GM12878 (cell line): ENCODE measurements around the genes ROBO1, CHMP2B, OR5H1 and OR5K1.

DNA sequence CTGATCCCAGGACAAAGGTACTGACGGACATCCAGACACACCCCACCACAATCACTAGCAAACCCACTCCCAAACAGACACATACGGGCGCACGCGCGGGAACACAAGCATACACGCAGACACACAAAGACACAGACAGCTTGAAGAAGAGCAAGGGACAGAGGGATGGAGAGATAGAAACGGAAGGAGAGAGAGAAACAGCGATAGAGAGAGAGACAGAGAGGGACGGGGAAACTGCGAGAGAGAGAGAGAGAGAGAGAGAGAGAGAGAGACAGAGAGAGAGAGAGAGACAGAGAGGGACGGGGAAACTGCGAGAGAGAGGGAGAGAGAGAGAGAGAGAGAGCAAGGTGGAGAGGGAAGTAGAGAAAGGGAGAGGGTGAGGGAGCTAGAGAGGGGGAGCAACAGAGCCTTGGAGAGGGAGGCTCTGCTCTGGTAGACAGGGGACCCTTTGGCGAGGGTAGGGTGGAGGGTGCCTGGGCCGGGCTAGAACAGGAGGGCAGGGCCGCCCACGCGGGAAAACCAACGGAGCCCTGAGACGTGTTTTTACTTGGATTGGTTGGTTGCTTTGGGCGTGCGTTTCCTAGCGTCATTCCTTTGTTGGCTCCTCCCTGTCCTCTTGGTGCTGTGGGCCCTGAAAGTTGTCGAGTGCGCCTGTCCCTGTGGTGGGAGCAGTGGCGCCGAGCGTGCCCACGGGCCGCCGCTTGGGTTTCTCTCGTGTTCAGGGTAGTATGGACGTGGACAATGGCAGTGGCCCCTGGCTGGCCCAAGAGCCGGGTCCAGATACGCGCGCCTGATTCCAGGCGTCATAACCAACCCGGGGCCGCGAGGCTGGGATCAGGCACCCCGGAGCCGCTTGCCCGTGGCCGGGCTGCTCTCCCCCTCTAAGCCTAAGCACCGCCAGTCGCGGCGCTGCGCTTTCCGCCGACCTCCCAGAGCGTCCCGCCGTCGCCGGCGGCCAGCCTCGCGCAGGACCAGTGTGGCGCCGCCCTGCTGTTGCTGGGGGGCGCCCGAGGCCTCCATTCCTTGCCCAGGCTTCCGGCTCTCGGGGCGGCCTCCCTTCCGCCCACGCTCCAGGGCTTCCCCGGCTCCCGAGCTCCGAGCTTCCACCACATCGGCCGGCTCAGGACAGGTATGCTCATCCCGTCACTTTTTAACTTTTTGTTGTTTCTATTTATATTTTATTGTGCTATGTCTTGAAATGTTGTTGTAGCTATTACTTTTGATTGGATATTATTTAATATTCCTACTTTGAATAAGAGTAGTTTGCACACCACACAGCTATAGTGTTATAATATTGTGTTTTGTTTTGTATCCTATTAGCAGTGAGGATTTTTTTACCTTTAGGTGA lies 8.0 kb downstream of the FRG2C start:
- RAMPAGE, long total RNA, result no peak
- RRBS, 2 experiments, result 19 to 41% methylated on average over 14 of the region's 75 CpGs
CAGE:
- cytosol, long polyA minus RNA, result no peak
- cytosol, long polyA plus RNA, result no peak
- long polyA plus RNA, result no peak
- nucleolus, long total RNA, result no peak
- nucleus, long polyA plus RNA, result no peak
- nucleus, long total RNA, result no peak

DNA sequence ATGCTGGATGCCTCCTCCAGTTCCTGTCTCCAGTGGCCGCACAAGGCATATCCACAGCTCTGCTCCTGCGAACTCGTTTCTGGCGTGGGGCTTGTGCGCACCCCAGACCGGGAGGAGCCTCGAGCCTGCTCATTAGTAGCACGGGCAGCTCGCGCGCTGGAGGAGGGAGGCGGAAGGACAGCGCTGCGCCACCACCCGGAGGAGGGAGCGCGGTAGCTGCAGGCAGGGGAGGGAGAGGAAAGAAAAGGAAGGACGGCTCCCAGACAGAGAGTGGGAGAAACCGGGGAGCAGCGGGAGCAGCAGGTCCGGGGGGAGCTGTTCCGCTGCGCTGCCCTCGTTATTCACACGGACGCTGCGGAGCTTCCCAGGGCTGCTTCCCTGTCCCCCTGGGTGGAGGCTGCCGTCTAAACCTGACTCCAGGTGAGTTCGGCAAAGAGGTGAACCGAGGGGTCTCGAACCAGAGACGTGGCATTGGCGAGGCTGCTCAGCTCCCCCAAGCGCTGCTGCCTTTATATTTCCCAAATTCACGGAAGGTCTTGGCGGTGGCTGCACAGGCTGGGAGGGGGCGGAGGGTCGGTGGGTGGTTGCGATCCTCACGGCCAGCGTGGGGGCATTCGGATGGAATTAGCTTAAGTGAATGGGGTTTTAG lies 121.3 kb upstream of the ZNF717 start:
- RAMPAGE, long total RNA, result no peak
- RRBS, 2 experiments, result 28 to 44% methylated on average over 12 of the region's 42 CpGs
CAGE:
- cytosol, long polyA minus RNA, result no peak
- cytosol, long polyA plus RNA, result no peak
- long polyA plus RNA, result no peak
- nucleolus, long total RNA, result no peak
- nucleus, long polyA plus RNA, result no peak
- nucleus, long total RNA, result no peak

DNA sequence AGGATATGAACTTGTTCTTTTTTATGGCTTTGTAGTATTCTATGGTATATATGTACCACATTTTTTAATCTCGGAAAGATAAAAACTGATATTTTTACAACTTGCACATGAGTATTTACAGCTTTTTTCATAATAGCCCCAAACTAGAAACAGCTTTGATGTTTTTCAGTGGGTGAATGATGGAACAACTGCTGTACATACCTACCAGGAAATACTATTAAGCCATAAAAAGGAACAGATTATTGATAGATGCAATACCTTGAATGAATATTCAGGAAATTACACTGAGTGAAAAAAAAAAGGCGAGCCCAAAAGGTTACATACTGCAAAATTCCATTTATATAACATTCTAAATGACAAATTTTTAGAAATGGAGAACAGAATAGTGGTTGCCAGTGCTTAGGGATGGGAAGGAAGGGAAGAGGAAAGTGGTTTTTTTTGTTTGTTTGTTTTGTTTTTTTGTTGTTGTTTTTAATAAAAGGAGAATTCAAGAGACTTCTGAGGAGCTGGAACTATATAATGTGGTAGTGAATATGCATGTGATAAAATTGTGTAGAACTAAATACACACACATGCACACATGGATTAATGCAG lies 441.9 kb upstream of the ROBO2 start:
- RAMPAGE, long total RNA, result no peak
- RRBS, 2 experiments, result no CpG with 5 or more reads among the region's 2 CpGs
CAGE:
- cytosol, long polyA minus RNA, result no peak
- cytosol, long polyA plus RNA, result no peak
- long polyA plus RNA, result no peak
- nucleolus, long total RNA, result no peak
- nucleus, long polyA plus RNA, result no peak
- nucleus, long total RNA, result no peak

- RAMPAGE, long total RNA, result no peak
- RRBS, 2 experiments, result no CpG with 5 or more reads among the region's 38 CpGs
CAGE:
- cytosol, long polyA minus RNA, result no peak
- cytosol, long polyA plus RNA, result no peak
- long polyA plus RNA, result no peak
- nucleolus, long total RNA, result no peak
- nucleus, long polyA plus RNA, result no peak
- nucleus, long total RNA, result no peak
Observed at GRCh38 chr3:79767220-79768330, at the start of gene ROBO1. ROBO1 (minus strand) TSS chr3:79767998.

GRCh38 chr3:80770102-80770950 lies 991.1 kb downstream of the GBE1 start:
- RAMPAGE, long total RNA, result no peak
- RRBS, 2 experiments, result no CpG with 5 or more reads among the region's 61 CpGs
CAGE:
- cytosol, long polyA minus RNA, result no peak
- cytosol, long polyA plus RNA, result no peak
- long polyA plus RNA, result no peak
- nucleolus, long total RNA, result no peak
- nucleus, long polyA plus RNA, result no peak
- nucleus, long total RNA, result no peak

DNA sequence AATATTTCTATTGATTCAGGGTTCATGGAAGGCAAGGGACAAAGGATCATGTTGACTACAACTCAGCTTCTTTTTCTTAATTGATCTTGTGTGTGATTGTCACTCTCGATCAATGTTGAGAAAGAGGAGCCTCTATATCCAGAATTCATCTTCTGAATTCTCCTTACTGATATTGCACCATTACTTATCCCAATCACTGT lies 269.0 kb downstream of the VGLL3 start:
- RAMPAGE, long total RNA, result no peak
- RRBS, 2 experiments, result no CpG with 5 or more reads among the region's 1 CpG
CAGE:
- cytosol, long polyA minus RNA, result no peak
- cytosol, long polyA plus RNA, result no peak
- long polyA plus RNA, result no peak
- nucleolus, long total RNA, result no peak
- nucleus, long polyA plus RNA, result no peak
- nucleus, long total RNA, result no peak

DNA sequence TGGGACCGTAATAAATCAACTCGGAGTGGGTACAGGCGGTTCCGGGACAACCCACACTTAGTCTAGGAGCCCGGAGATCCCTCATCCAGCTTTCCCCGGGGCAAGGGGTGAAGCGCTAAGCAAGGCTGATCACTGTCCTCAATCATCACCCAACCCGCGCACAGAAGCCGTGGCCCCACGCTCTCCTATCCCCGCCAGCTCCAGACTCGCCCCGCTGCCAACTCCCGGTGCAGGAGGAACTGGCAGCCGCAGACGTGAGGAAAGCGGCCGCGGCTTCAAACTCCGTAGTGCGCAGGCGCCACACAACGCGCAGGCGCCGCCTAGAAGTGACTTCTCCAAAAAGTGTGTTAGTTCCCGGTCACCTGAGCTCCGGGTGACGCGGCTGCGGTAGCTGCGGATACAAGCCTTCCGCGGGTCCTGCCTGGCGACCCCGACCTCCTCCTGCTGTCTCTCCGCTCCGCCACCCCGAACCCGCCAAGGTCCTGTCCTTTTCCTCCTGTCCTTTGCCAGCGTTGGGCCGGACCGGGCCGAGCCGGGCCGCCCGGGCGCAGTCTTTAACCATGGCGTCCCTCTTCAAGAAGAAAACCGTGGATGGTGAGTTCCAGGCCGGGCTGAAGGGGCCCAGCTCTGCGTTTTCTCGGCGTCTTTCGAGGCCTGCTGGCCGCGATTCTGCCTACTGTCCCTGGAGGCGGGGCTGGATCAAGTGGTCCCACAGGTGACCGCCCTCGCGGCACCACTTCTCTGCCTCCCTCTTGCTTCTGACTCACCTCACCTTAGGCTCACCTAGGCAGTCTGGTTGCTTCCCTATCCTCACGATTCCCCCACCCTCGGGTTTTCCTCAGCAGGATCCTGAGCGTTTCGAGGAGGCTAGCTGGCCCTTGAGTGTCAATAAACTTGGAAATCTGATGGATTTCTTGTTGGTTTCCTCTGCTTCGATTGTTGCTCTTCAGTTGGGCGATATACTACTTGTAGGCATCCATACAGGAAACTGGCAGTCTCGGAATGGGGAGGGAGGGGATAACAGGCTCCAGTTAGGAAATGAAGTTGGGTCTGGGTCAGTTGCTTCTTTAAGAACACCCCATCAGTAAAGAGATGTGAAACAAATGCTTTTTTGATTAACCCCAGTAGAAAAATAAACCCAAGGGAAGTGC lies at the start of gene CHMP2B:
TSS of gene CHMP2B (plus strand) at position 347 of the 1,151 bp plus-strand sequence.
- RAMPAGE, long total RNA, result start-site peak on the plus strand centred at position 379 of the sequence, 69 bp wide, 394 and 721 reads in 2 replicates
- RRBS, 2 experiments, result under 1 to 4% methylated on average over 5 of the region's 69 CpGs
CAGE:
- cytosol, long polyA minus RNA, result start-site peak on the plus strand centred at position 348 of the sequence, 50 bp wide, 1,292 reads
- cytosol, long polyA plus RNA, result start-site peak on the plus strand centred at position 359 of the sequence, 76 bp wide, 1,531 and 1,406 reads in 2 replicates
- long polyA plus RNA, result start-site peak on the plus strand centred at position 349 of the sequence, 95 bp wide, 1,296 and 1,736 reads in 2 replicates
- nucleolus, long total RNA, result start-site peak on the plus strand centred at position 346 of the sequence, 9 bp wide, 160 reads
- nucleus, long polyA plus RNA, result start-site peak on the plus strand centred at position 349 of the sequence, 92 bp wide, 445 and 486 reads in 2 replicates
- nucleus, long total RNA, result no peak

DNA sequence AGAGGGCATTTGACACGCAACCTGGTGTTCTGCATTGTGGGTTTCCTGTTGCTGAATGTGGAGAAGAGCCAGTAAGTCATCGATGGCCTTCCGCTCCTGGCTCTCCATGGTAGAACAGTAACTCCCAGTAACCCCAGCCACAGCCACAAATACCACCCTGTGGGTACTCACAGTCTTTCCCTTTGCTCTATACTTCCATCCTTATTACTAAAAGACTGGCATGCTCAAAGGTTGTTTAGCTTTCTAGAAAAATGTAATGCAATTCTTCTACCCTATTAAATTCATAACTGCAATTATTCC lies 61.4 kb downstream of the CGGBP1 start:
- RAMPAGE, long total RNA, result no peak
- RRBS, 2 experiments, result no CpG with 5 or more reads among the region's 3 CpGs
CAGE:
- cytosol, long polyA minus RNA, result no peak
- cytosol, long polyA plus RNA, result no peak
- long polyA plus RNA, result no peak
- nucleolus, long total RNA, result no peak
- nucleus, long polyA plus RNA, result no peak
- nucleus, long total RNA, result no peak

- RAMPAGE, long total RNA, result no peak
- RRBS, 2 experiments, result no CpG with 5 or more reads among the region's 4 CpGs
CAGE:
- cytosol, long polyA minus RNA, result no peak
- cytosol, long polyA plus RNA, result no peak
- long polyA plus RNA, result no peak
- nucleolus, long total RNA, result no peak
- nucleus, long polyA plus RNA, result no peak
- nucleus, long total RNA, result no peak
Observed at GRCh38 chr3:88150451-88150700, 617 bp downstream of the C3orf38 start.

GRCh38 chr3:89114066-89115025 lies 6.9 kb downstream of the EPHA3 start:
- RAMPAGE, long total RNA, result no peak
- RRBS, 2 experiments, result 2 to 6% methylated on average over 15 of the region's 50 CpGs
CAGE:
- cytosol, long polyA minus RNA, result no peak
- cytosol, long polyA plus RNA, result no peak
- long polyA plus RNA, result no peak
- nucleolus, long total RNA, result no peak
- nucleus, long polyA plus RNA, result no peak
- nucleus, long total RNA, result no peak

DNA sequence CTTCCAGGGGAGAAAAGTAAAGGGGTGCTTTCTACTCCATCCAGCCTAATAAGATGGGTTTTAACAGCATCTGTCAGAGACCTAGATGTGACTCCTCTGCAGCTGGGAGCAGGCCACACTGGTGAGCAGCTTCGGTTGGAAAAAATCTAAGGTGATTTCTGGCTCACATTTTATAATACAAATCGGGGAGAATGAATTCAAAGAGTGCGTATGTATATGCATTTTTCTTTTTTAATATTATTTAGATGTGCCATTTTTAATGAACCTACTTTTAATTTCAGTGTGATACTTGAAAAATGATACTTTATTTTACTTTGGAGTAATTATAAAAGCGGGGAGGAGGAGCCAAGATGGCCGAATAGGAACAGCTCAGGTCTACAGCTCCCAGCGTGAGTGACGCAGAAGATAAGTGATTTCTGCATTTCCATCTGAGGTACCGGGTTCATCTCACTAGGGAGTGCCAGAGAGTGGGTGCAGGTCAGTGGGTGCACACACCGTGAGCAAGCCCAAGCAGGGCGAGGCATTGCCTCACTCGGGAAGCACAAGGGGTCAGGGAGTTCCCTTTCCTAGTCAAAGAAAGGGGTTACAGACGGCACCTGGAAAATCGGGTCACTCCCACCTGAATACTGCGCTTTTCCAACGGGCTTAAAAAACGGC lies 640.0 kb downstream of the EPHA3 start:
- RAMPAGE, long total RNA, result no peak
- RRBS, 2 experiments, result no CpG with 5 or more reads among the region's 16 CpGs
CAGE:
- cytosol, long polyA minus RNA, result no peak
- cytosol, long polyA plus RNA, result no peak
- long polyA plus RNA, result no peak
- nucleolus, long total RNA, result no peak
- nucleus, long polyA plus RNA, result no peak
- nucleus, long total RNA, result no peak

- RAMPAGE, long total RNA, result no peak
- RRBS, 2 experiments, result no CpG with 5 or more reads among the region's 1 CpG
CAGE:
- cytosol, long polyA minus RNA, result no peak
- cytosol, long polyA plus RNA, result no peak
- long polyA plus RNA, result no peak
- nucleolus, long total RNA, result no peak
- nucleus, long polyA plus RNA, result no peak
- nucleus, long total RNA, result no peak
Observed at GRCh38 chr3:93900737-93900957, 73.0 kb downstream of the PROS1 start.

DNA sequence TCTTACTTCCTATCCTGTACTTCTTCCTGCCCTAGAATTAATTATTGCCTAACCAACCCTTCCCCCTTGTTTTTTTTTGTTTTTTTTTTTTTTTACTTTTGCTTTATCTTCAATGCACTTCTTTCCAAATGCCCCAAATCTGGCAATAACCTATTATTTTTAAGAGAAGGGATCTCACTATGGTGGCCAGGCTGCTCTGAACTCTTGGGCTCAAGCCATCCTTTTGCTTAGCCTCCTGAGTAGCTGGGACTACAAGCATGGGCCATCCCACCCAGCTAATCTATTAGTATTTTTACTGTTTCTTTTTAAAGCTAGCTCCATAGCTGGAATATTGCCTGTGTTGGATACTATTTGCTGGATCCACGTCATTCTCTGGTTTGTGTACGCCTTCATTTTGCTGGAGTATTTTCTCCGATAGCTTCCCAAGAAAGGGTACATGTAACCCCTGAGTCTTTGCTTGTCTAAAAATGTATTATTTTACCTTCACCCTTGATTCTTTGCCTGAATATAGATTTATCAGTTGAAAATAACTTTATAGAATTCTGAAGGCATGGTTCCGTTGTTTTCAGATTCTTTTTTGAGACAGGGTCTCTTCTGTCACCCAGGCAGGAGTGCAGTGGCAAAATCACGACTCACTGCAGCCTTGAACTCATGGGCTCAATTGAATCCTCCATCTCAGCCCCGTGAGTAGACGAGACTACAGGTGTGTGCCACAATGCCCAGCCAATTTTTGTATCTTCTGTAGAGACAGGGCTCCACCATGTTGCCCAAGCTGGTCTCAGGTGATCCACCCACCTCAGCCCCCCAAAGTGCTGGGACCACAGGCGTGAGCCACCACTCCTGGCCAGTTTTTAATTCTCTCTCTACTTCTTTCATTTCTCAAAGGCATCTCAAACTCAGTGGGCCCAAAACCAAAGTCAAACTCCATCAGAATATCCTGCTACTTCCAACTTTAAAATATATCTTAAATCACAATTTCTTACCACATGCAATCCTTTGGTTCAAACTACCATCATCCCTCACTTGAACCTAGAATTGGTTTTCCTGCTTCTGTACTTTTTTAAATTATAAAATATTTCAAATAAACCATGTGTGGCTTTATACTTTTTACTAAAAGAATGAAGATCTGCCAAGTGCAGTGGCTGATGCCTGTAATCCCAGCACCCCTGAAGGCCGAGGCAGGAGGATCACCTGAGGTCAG lies 3.7 kb downstream of the DHFR2 start:
- RAMPAGE, long total RNA, result no peak
- RRBS, 2 experiments, result no CpG with 5 or more reads among the region's 9 CpGs
CAGE:
- cytosol, long polyA minus RNA, result no peak
- cytosol, long polyA plus RNA, result no peak
- long polyA plus RNA, result no peak
- nucleolus, long total RNA, result no peak
- nucleus, long polyA plus RNA, result no peak
- nucleus, long total RNA, result no peak

DNA sequence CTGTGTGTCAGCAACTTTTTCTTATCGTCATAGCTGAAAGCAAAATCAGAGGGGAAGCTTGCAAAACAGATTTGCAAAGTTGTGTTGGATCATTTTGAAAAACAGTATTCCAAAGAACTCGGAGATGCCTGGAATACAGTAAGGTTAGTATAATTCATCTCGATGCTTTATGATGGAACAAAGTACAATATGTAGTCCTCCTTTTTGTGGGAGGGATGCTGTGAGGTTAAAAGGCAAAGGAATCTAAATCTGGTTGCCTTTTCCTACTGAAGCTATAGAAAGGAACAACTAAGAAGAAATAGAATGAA lies 1.5 kb downstream of the NSUN3 start:
- RAMPAGE, long total RNA, result no peak
- RRBS, 2 experiments, result no CpG with 5 or more reads among the region's 3 CpGs
CAGE:
- cytosol, long polyA minus RNA, result no peak
- cytosol, long polyA plus RNA, result no peak
- long polyA plus RNA, result no peak
- nucleolus, long total RNA, result no peak
- nucleus, long polyA plus RNA, result no peak
- nucleus, long total RNA, result no peak

DNA sequence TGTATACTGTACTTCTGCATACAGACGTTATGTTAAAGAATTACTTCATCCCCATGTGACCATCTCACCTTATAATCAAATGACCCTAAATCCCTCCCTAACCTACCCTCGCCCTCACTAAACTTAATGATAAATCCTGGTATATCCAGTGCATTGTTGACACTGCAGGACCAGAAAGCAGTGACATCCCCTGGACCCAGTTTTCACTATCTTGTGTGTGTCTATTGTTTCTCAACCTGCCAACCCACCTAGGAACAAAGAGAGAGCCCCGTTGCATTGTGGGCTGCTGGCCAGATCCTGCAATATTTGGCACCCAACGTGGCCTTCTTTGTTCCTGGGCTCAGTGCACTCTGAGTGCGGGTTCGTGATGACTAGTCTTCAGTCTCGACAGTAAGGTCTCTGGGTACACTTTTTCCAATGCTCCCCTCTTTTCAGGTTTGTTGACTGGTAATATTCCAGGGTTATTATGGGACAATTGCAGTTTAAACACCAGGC lies 584.9 kb downstream of the NSUN3 start:
- RAMPAGE, long total RNA, result no peak
- RRBS, 2 experiments, result no CpG with 5 or more reads among the region's 7 CpGs
CAGE:
- cytosol, long polyA minus RNA, result no peak
- cytosol, long polyA plus RNA, result no peak
- long polyA plus RNA, result no peak
- nucleolus, long total RNA, result no peak
- nucleus, long polyA plus RNA, result no peak
- nucleus, long total RNA, result no peak

GRCh38 chr3:96991825-96992269 lies 177.5 kb downstream of the EPHA6 start:
- RAMPAGE, long total RNA, result no peak
- RRBS, 2 experiments, result no CpG with 5 or more reads among the region's 3 CpGs
CAGE:
- cytosol, long polyA minus RNA, result no peak
- cytosol, long polyA plus RNA, result no peak
- long polyA plus RNA, result no peak
- nucleolus, long total RNA, result no peak
- nucleus, long polyA plus RNA, result no peak
- nucleus, long total RNA, result no peak

DNA sequence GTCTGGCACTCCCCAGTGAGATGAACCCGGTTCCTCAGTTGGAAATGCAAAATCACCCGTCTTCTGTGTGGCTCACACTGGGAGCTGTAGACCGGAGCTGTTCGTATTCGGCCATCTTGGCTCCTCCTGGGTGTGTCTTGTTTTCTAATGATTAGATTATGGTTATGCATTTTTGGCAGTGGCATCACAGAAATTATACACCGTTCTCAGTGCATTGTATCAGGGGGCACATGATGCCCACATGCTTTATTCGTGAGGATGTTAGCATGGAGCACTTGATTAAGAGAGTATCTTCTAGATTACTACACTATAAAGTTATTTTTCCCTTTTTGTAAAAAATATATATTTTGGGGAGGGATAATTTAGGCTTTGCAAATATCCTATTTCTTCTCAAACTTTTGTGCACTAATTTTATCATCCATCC lies 216.5 kb upstream of the ARL6 start:
- RAMPAGE, long total RNA, result no peak
- RRBS, 2 experiments, result 32 to 50% methylated on average over 2 of the region's 7 CpGs
CAGE:
- cytosol, long polyA minus RNA, result no peak
- cytosol, long polyA plus RNA, result no peak
- long polyA plus RNA, result no peak
- nucleolus, long total RNA, result no peak
- nucleus, long polyA plus RNA, result no peak
- nucleus, long total RNA, result no peak

GRCh38 chr3:97910490-97911011 lies 61.7 kb downstream of the RIOX2 start:
- RAMPAGE, long total RNA, result no peak
- RRBS, 2 experiments, result no CpG with 5 or more reads among the region's 14 CpGs
CAGE:
- cytosol, long polyA minus RNA, result no peak
- cytosol, long polyA plus RNA, result no peak
- long polyA plus RNA, result no peak
- nucleolus, long total RNA, result no peak
- nucleus, long polyA plus RNA, result no peak
- nucleus, long total RNA, result no peak

GRCh38 chr3:98130424-98130795 lies at the start of gene OR5H1:
OR5H1 (plus strand) TSS chr3:98130721.
- RAMPAGE, long total RNA, result no peak
CAGE:
- cytosol, long polyA minus RNA, result no peak
- cytosol, long polyA plus RNA, result no peak
- long polyA plus RNA, result no peak
- nucleolus, long total RNA, result no peak
- nucleus, long polyA plus RNA, result no peak
- nucleus, long total RNA, result no peak

DNA sequence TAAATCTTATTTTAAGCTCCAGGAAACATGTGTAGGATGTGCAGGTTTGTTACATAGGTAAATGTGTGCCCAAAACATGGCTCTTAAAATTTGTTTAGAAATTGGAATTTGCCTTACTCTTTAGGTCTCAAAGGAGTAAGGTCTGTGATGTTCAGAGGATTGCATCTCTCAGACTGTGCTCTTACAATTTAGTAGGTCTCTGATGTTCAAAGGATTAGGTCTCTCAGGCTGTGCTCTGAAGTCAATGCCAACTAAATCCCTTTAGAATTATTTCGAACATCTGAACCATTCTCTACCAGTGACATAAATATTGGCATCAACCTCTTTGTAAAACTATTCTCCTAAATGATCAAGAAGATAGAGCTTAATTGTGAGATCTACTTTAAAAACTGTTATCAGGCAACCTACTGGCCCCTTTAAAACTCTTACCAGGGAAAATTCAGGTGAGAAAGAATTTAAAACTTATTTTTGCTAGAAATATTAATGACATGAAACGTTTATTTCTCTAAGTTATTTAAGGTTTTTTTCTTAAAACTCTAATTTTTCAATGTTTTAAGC lies at the start of gene OR5K1:
TSS of gene OR5K1 (plus strand) at position 337 of the 558 bp plus-strand sequence.
- RAMPAGE, long total RNA, result no peak
- RRBS, 2 experiments, result no CpG with 5 or more reads among the region's 2 CpGs
CAGE:
- cytosol, long polyA minus RNA, result no peak
- cytosol, long polyA plus RNA, result no peak
- long polyA plus RNA, result no peak
- nucleolus, long total RNA, result no peak
- nucleus, long polyA plus RNA, result no peak
- nucleus, long total RNA, result no peak